Type B pancreatic cell (in vitro differentiated cells): ENCODE measurements around the gene PODXL.

- PRO-cap: unidirectional peak, minus-strand start at chr7:130901474
These were observed 167.5 kb upstream of the KLF14 start for GRCh38 chr7:130901198-130902210.

- PRO-cap: unidirectional peak, plus-strand start at chr7:130913508
These were observed 179.1 kb upstream of the KLF14 start for GRCh38 chr7:130912604-130913995.

DNA sequence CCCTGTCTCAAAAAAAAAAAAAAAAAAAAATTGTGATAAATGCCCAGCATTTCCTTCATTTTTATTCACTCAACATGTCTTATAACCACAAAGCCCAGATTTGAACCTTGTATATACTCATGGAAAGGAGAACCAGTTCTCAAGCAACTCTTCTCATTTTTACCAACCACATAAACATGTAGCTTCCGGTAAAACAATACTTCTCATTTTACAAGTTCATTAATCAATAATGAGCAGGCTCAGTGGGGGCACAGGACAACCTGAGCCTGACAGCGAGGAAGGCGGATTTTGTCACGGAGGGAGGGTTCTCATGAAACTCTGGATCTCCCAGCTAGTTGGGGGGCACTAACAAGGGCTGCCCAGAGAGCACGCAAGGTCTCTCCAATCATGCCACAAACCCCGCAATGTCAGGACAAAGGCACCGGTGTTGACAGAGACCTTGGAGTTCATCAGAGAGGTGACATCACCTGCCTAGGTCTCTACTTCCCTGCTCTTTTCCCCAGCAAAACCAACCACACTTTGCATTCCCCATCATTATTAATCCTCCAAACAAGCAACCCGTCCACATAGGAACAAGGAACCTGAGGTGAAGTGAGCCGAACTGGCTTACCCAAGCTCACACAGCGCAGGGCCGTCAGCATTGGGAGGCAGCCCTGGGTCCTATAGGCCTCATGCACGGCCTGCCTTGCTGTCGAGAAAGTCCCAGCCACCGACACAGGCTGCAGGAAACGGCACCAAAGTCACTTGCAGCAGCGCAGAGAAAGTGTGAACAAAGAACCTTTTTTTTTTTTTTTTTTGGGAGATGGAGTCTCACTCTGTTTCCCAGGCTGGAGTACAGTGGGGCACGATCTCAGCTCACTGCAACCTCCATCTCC is 192.2 kb upstream of the KLF14 start:
- PRO-cap: no peak

GRCh38 chr7:130927060-130928200 is 193.4 kb upstream of the KLF14 start:
- PRO-cap: no peak

DNA sequence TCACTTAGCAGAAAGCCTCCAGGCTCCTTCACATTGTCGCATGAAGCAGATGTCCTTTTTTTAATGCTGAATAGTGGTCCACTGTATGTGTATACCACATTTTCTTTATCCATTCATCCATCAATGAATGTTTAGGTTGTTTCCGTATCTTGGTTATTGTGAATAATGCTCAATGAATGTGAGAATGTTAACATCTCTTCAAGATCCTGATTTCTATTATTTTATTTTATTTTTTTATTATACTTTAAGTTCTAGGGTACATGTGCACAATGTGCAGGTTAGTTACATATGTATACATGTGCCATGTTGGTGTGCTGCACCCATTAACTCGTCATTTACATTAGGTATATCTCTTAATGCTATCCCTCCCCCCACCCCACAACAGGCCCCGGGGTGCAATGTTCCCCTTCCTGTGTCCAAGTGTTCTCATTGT is 238.4 kb upstream of the KLF14 start:
- PRO-cap: no peak

DNA sequence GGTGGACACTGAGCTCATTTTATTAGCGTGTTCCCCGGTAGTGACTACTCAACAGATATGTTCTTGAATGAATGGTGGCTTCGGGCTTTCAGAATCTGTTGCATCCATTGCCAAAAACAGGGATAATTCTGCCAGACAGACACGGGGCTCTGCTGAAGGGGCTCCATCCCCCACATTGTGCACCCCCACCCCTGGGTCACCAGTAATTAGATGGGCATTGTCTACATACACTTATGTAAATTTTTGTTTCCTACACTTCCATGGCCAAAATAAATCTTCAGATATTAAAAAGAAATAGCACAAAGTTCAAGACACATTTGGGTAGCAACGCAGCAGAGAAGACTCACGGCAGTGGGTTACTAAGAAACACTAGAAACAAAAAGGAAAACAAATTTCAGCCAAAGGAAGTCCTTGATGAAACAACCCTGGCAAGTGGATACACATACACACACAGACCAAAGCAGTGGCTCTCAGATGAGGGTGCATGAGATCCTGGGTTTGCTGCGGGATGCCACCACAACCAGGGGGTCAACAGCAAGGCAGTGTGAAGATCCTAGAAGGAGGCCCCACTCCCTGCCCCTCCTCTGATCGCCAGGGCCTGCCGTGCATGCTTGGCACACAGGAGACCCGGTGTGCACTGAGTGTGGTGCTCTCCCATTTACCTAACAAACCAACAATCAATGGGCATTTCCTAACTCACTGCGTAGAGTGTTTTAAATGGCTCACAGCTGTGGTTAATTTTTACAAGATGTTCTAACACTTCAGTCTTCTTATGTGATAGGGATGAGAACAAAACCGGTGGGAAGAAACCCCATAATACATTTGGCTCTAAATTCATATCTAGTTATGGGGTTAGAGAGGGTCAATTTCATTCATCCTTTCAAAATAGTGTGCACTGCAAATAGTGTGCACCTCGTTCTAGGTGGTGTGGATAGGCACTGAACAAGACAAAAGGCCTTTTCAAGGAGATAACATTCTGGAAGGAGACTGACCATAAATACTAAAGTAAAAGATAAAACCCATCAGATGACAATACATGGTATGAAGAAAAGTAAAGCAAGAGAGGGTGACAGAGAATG is 252.3 kb upstream of the KLF14 start:
- PRO-cap: no peak

GRCh38 chr7:130996696-130997411 is 262.8 kb upstream of the KLF14 start:
- PRO-cap: no peak

DNA sequence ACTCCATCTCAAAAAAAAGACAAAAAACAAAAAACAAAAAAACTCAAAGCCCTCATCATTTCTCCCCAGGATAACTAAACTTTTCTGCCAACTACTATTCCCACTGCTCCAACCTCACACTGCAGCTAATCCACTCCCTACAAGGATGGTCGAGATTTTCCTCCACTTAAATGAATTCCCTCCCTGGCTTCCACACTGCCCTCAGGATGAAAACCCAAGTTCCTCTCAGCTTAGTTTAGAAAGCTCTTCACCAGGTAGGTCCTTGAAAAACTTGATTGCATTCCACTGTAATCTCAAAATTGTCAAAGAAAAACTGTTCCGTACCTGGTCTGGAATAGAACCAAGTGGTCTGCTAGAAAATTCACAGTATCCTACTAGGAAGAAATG is 294.3 kb upstream of the KLF14 start:
- PRO-cap: no peak

DNA sequence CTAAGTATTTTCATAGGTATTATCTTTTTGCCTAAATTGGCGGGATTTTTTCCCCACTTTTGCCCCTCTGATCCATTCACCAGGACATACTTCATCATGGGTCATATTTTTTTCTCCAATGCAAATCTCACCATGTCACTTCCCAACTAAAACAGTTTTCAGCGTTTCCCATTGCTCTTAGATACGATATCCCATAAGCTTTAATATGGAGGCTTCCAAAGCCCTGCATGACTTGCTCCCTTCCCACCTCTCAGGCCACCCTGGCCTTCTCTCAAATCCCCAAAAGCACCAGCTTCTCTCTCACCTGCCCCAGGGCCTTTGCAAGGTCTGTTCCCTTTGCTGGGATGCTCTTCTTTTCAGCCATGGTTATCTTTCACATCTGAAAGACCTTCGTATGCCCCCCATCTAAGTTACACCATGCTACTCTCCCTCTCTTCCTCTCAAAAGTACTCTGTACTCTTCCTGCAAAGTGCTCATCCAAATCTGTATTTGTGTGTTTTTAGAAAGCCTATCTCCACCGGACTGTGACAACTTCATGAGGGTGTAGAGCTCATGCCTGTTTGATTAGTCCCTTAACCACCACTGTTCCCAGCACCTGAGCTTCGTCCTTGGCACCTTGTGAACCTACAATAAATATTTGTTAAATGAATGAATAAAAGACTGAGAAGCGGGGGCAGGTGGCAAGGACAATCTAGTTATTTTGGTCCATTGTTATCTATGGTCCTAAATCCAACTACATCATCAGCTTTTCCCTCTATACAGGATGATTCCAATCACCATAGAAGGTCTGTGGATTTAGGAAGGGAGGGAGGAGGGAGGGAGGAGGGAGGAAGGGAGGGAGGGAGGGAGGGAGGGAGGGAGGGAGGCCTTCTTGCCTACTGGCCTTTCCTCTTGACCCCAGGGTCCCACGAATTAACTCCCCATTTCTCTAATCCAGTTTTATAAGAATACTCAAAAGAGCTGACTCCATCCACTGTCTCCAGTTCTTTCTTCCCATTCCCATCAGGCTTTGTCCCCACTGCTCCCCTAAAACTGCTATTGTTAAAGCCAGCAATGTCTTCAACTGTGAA is 273.6 kb upstream of the MKLN1 start:
- PRO-cap: no peak

- PRO-cap: no peak
These were observed 270.8 kb upstream of the MKLN1 start for GRCh38 chr7:131056588-131057644.

DNA sequence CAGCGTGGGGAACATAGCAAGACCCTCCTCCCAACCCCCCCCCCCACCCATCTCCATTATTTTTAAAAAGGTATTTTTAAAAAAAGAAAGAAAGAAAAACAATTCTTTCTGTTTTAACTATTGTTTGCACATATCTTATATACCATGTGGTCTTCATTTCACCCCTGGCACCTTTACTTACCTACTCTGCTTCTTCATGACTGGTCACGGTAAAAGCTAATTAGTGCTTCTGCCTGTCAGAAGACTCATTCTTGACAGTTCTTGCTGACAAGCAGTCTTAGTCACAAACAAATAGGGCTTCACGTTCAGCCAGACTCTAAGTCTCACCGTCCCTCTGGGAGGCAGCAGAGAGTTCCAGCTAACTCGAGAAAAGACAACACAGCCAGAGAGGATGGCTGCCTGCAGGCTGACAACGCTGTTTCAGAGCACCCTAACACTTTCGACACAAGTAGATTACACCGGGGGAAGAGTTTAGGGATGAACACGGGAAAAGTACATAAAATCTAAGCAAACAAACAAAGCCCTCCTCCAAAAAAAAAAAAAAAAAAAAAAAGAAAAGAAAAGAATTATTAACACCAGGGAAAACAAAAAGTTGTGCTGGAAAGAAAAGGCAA is 258.5 kb upstream of the MKLN1 start:
- PRO-cap: no peak

DNA sequence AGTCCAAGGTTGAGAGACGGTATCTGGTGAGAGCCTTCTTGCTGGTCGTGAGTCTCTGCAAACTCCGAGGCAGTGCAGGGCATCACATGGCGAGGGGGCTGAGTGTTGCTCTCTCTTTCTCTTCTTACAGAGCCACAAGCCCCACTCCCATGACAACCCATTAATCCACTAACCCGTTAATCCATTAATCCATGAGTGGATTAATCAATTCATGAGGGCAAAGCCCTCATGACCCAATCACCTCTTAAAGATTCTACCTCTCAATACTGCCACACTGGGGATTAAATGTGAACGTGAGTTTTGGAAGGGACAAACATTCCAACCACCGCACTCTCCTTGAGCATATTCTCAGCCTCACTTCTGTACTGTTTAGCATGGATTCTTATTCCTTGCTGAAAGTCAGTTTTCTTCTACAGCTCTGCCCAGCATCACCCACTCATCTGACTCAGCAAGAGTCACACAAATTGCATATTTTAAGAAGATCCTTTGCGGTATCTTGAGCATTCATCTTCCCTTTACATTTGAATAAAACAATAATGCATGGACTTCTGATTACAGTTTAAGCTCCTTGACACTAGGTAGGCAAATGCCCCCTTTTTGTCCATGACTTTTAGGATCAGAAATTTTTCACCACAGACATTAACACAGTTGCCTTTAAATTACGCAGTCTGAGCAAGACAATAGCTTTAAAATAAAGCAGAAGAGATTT is 251.7 kb upstream of the MKLN1 start:
- PRO-cap: no peak

- PRO-cap: no peak
These were observed 239.5 kb upstream of the MKLN1 start for GRCh38 chr7:131087889-131088913.

GRCh38 chr7:131092496-131092909 is 235.2 kb upstream of the MKLN1 start:
- PRO-cap: no peak

GRCh38 chr7:131103373-131103872 is 224.3 kb upstream of the MKLN1 start:
- PRO-cap: no peak

DNA sequence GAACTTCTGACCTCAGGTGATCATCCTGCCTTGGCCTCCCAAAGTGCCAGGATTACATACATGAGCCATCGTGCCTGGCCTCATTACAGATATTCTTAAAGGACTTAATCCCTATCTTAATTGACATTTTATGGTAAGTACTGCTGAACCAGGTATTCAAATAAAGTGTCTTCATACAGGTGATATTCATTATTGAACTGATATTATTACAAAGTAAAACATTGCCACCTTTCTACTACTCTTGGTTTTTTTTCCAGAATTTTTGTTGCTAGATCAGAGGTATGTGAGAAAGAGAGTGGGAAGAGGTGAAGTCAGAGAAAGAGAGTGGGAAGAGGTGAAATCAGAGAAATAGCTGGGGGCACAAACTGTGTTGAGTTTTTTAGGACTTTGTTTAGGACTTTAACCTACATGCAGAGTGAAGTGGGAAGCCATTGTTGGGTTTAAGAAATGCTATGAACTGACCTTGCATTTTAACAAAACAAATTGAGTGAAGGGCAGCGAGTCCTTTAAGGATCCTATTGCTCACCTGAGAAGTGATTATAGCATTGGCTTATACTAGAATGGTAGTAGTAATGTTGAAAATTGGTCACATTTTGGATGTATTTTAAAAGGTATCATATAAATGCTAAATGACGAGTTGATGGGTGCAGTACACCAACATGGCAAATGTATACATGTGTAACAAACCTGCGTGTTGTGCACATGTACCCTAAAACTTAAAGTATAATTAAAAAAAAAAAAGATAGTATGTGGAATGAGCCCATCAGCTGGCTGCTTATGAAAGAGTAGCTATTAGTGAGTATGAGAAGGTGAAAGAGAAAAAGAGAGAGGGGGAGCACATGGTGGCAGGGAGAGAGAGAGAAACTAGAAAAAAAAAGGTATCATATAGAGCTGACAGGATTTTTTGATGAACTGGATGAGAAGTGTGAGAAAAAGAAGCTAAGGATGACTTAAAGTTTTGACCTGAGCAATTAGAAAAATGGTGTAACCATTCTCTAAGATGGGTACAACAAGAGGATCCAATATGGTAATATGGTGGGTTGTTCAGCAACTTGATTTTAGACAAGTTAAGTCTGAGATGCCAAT is 92.1 kb downstream of the MKLN1 start:
- PRO-cap: no peak

DNA sequence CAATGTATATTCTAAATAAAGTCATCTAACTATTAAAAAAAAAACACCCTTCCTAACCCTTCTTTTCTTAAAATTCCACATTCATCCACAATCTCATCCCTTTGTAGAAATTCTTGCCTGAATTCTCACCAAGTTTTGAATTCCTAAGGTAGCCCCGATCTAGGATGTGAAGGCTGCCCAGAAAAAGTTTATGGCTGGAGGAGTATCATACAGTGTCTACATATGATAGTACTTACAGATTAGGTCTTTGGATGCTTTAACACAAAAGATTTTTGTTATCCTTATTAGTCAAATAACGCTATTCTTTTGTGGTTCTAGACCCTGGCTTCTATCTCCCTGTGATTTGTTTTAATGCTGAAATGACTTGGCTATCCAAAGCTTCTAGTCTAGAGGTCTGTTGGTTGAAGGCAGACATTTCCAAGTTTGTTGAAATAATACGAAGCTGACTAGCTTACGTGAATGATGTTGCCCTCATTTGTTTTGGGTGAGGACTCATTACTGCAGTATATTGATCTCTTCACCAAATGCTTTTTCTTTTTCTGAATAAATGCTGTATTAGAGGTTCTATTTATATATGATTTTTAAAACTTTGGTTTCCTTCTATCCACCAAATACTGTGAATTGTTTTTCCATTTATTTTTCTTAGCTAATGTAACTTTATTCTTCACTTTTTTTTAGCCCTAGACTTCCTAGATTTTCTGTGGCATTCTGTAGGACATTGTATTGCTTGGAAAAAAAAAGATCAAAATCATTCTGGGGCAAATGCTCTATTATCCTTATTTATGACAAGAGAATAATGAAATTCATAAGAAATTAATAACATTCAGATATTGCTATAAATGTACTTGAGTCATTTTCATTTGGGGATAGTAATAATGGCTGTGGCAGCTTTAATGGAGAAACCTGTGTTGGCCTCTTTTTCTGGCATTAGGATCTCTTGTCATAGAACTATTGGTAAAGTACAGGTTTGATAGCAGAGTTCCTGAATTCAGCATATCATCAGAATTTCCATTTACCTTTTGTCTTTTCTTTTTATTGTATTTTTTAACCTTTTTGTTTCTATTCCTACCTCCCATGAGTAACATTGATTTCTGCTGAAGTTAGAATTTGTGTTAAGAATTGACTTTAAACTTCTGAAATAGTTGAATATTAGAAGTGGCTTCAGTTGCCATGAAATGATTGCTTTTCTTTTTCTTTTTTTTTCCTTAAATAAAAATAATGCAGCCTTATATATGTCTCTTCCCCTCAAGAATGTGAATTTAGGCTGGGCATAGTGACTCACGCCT is 64.8 kb downstream of the PODXL start:
- PRO-cap: no peak

DNA sequence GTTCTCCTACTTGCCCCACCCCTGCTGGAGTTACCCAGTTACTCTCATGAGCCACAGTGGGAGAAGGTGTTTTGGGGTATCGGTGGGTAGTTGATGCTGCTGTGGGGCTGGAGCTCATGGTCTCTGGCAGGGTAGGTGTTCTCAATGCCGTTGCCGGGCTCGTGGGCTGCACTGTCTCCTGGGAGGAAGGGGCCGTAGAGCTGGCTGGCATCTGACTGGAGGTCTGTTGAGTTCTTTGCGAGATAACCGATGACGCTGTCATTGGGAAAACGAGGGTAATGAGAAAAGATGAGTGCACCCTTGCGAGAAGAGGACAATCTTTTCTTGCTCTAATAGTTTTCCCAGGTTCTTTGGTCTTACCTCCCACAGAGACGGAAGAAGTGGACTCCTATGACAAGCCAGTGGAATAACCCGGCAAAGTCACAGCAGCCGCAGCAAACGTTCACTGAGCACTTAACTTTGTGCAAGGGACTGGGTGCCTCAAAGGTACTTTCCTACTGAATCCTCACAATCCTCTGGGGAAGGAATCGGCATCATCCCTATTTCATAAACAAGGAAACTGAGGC is 47.0 kb downstream of the PODXL start:
- PRO-cap: no peak

DNA sequence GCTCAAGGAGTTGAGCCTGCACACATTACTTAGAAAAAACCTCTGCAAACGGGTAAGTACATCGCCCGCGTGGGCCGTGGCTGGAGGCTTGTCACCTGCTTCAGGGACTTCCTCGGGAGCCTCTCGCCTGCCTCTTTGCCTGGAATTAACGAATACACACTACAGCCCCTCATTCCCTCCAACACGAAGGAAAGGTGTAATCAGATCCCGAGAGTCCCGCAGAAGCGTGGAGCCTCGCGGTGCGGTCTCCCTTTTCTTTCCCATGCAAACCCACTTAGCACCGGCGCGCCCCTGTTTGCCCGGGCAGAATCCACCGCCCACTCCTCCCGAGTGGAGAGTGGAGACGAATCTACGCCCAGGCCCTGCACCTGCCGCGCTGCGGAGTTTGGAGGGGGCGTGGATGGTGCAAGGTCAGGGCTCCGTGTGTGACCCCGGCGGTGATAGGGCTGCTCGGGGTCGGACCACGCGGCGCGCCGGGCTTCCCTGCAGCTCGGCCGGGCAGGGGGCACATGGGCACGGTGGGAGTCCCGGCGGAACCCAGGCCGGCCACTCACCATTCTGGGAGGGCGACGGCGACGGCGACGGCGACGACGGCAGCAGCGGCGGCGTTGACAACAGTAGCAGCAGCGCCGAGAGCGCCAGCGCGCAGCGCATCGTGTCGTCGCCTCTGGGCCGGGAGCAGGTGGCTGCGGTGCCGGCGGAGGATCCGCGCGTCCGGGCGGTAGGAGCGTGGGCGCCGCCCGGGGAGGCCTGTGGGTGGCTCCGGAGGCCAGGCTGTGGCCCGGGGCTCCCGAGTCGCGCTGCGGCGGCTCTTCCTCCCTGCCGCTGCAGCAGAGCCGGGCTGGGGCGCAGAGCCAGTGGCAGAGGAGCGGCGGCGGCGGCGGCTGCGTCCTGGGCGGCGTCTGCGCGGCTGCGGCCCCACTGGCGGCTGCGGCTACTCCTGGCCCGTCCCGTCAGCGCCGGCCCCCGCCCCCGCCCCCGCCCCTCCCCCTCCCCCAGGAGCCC is at the start of gene PODXL:
PODXL (minus strand) TSS at position 923 of the 1,005 bp plus-strand sequence.
- PRO-cap: unidirectional peak, plus-strand start at position 857 of the sequence; bidirectional peak, plus-strand start outside the sequence, minus-strand start at position 904 of the sequence

GRCh38 chr7:131657894-131658374 is 101.5 kb upstream of the PODXL start:
- PRO-cap: no peak